LNCaP clone FGC (cell line): ENCODE measurements around a stretch of chr11.

- RRBS, 2 experiments: no CpG with 5 or more reads among the region's 9 CpGs
Measured at GRCh38 chr11:46318379-46319041, 28.8 kb upstream of the DGKZ start.

- RRBS, 2 experiments: 69 to 75% methylated on average over 3 of the region's 25 CpGs
Measured at GRCh38 chr11:46373998-46374708, 7.3 kb upstream of the MDK start.

DNA sequence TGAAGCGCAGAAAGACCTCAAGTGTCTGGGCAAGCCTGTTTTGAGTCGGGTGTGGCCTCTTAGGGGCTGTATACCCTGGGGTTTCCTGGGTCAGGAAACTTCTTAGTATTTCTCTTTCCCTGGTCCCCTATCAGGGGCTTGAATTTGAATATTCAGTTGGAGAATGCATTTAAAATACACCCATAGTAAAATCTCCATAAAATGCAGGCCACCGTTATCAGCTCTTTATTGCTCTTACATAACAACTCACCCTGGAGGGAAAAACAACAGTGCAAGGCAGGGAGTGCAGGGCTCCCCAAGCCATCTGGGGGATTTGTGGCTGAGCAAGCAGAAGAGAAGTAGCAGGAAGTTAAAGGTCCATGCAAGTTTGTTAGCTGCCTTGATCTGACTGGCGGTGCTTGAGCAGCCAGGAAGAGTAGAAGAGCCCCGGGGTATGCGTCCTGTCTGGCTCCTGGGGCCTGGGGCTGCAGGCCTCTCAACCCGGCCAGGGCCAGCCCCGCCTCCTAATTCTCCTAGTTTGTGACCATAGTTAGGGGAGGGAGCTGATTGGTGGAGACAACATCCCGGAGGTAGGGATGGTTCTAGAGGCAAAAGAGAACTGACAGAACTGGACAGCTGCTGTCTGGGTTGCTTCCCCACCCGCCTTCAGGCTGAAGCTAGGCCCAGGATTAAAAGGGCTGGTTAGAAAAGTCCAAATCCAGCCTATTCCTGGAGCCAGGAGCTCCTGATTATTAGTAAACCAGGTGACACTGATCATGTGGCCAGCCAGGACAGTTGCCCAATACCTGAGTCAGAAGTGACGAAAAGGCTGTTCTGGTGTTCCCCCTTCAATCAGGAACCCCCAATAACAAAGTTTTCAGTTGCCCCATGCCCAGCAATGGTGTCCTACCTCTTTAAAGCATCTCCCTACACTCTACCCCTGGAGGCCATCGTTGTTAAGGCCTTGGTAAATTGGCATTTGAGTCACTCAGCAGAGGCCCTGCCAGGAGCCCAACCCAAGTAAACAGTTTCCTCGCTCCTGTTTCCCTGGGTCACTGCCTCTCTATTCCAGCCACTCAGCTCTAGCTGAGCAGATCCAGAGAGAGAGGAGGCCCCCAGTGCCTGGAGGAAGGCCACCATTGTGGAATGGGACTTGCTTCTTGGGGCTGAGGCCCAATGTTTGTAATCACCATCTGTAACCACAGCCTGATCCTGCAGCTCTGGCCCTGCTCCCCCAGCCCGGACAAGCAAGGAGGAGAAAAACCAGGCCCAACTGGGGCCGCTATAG is 25.4 kb downstream of the ARHGAP1 start:
- RRBS, 2 experiments: 68 to 69% methylated on average over 5 of the region's 15 CpGs

DNA sequence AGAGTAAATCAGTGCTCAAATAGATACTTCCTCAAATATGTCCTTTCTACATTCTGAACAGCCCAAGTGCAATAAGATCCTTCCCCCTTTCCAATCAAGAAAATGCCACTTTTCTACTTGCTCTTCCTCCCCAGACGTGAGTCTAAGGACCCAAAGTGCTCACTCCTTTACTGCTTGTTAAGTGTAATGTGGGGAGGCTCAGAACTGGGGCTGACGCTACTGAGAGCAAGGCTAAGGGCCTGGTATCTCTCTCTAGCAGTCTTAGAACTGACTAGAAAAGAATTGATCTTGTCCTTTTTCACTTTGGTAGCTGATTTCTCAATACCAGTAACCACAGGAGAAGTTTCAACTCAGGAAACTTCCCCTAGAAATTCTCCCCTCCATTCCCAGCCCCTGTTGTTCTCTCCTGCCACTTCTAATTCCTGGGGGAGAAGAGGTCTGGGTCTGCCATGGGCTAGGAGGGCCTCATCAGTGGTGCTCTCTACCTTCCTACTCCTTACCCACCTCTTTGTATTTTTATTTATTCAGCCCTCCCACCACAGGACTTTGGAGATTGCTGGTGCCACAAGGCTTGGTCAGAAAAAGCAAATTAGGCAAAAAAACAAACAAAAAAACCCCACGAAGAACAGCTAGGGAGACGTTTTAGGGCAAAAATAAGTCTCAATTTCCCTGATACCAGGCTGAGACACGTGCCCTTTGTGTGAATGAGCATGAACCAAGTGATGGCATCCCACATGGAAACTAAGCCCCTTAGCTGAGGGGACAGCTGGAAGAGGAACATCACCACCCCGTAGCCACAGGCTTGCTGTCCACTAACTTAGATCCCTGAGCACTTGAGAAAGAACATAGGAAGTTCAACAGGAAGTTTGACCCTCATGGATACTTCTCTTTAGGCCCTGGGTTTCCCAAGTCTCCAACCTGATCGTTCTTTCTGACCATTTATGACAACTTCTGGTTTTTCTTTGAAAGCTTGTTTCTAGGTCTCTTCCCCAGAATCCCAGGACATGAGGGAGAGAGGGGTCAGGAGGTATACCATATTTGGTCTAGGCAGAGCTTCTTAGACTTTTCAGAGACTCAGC is 11.3 kb upstream of the CKAP5 start:
- RRBS, 2 experiments: no CpG with 5 or more reads among the region's 7 CpGs

- RRBS, 2 experiments: under 1 to 1% methylated on average over 18 of the region's 79 CpGs
Measured at GRCh38 chr11:47185267-47186298, 651 bp downstream of the PACSIN3 start.

- RRBS, 2 experiments: no CpG with 5 or more reads among the region's 3 CpGs
Measured at GRCh38 chr11:47254306-47254776, 3.5 kb upstream of the NR1H3 start.

- RRBS, 2 experiments: no CpG with 5 or more reads among the region's 6 CpGs
Measured at GRCh38 chr11:47309048-47309644, 43.4 kb downstream of the MYBPC3 start.

GRCh38 chr11:47325633-47326229 is 26.8 kb downstream of the MYBPC3 start:
- RRBS, 2 experiments: no CpG with 5 or more reads among the region's 10 CpGs

DNA sequence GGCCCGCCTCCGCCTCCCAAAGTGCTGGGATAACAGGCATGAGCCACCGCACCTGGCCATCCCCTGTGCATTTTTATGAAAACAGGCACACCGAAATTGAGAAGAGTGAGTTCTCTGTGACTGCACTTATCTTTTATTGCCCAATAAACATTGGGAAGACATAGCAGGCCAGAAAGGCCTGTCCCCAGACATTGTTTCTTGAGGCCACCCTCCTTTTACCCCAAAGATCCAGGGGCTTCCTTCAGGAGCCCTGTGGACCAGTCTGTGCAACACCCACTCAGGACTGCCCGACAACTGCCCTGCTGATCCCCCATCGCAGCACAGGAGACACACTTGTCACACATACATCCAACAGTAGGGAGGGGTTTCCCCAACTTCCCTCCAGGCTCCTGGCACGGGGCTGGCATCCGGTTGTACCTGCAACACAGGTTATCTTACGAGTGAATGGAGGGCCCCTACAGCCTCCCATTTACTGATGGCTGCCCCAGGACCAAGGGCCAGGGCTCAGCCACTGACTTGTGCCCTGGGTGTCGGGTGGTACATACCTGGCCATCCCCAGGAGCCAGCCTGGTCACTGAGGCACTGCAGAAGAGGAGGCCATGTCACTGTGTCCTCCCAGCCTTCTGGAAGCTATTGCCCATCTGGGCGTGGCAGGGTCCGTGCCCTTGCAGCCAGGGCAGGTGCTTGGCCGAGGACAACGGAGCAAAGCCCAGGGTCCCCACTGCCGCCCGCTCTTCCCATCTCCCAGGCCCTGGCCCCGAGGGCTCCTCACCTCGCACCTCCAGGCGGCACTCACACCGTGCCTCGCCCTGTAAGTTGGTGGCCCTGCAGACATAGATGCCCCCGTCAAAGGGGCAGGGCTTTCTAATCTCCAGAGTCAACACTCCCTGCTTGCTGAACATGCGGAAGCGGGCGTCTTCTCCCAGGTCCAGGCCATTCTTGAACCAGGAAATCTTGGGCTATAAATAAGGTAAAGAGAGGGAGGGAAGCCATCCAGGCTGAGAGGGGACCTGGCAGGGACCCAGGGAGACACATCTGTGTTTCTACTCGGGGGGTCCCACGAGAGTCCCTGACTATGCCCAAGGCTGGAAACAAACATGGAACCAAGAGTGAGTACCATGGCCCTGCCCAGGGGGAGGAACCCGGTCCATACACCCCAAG is 20.8 kb downstream of the MYBPC3 start:
- RRBS, 2 experiments: no CpG with 5 or more reads among the region's 28 CpGs

DNA sequence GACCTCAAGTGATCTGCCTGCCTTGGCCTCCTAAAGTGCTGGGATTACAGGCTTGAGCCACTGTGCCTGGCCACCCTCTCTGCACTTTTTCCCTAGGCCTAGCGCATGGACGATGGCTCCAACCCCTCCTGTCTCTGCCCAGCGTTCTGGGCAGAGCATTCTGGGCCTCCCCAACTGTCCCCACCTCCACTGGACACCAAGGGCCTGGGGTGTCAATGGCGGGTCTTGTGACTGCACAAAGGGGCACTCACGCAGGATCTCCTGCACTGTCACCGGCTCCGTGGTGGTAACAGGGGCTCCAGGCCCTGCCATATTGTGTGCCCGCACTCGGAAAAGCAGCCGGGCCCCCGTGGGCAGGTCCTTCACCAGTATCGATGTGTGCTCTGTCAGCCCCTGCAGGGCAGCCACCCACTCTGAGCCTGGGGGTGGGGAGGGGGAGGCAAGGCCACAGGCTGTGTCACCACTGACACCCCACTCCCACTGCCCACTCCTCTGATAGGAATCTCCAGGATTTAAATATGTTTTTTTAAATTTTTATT is 17.6 kb downstream of the MYBPC3 start:
- RRBS, 2 experiments: 93 to 95% methylated on average over 5 of the region's 12 CpGs

DNA sequence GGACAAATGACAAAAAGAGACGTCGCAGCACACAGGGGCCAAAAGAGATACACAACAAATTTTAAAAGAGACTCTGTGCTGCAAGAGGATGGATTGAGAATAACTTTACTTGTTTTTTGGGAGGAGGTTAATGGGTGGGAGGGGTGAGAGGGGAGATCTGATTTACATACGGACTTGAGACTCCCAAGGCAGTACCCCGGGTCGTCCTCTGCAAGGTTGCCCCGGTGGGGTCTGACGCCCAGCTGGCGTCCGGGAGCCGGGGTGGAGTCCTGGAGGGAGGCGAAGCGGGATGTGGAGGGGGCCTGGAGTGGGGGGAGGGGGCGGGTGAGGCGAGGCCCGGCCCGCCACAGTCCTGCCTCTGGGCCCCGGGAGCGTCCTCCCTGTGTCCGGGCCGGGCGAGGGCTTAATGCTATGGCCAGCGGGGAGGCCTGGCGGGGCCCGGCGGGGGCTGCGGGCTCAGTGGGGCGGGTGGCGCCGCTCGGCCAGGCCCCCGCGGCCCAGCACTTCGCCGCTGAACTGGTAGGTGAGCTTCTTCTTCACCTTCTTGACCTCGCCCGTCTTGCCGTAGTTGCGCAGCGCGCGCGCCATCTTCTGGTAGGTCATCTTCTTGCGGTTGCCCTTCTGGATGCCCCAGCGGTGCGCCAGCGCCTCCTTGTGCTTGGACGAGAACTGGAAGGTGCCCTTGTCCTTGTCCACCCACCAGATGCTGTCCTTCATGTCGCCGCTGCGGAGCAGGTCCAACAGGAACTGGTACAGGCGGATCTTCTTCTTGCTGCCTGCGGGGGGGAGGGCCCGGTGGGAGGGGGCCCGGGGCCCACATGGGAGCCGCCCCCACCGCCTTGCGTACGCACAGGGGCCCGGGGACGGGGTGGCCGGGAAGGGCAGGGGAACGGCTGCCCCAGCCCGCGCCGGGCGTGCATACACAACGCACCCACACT is 2.5 kb upstream of the MYBPC3 start:
- RRBS, 2 experiments: 11 to 19% methylated on average over 22 of the region's 67 CpGs

DNA sequence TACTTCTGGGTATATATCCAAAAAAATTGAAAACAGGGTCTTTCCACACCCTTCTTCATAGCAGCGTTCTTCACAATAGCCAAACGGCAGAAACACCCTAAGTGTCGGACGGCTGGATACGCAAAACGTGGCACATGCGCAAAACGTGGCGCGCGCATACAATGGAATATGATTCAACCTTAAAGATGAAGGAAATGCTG is 10.0 kb downstream of the SPI1 start:
- RRBS, 2 experiments: no CpG with 5 or more reads among the region's 11 CpGs

DNA sequence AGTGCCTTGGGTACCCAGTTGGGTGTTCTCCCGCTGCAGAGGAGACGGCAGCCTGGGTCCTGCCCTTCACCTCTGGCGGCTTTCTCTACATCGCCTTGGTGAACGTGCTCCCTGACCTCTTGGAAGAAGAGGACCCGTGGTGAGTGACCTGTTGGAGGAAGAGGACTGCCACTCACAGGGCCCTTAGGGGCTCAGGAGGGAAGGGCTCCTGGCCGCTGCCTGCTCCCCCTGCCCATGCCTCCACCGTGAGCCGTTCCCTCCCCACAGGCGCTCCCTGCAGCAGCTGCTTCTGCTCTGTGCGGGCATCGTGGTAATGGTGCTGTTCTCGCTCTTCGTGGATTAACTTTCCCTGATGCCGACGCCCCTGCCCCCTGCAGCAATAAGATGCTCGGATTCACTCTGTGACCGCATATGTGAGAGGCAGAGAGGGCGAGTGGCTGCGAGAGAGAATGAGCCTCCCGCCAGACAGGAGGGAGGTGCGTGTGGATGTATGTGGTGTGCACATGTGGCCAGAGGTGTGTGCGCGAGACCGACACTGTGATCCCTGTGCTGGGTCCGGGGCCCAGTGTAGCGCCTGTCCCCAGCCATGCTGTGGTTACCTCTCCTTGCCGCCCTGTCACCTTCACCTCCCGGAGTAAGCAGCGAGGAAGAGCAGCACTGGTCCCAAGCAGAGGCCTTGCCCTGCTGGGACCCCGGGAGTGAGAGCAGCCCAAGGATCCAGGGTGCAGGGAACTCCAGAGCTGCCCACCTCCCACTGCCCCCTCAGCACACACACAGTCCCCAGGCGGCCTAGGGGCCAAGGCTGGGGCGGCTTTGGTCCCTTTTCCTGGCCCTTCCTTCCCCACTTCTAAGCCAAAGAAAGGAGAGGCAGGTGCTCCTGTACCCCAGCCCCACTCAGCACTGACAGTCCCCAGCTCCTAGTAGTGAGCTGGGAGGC is 6.9 kb downstream of the SLC39A13 start:
- RRBS, 2 experiments: no CpG with 5 or more reads among the region's 33 CpGs

GRCh38 chr11:47466496-47467556 is 17.9 kb upstream of the RAPSN start:
- RRBS, 2 experiments: no CpG with 5 or more reads among the region's 8 CpGs

DNA sequence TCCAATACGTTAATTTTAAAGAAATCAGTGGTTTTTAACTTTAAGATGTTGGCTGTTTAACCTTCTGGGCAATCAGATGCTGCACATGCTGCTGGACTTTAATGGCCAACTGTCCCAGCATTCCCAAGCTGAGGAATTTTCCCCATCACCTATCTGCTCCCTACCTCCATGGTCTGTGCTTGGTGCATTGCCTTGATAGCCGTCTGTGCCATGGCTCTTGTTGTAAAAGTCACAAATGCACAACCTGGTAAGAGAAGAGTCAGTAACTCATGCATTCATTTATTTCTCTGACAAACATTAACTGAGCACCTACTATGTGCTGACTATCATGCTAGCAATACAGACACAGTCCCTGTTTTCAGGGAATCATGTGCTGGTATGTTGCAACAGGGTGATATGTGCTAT is 34.4 kb upstream of the RAPSN start:
- RRBS, 2 experiments: no CpG with 5 or more reads among the region's 2 CpGs

- RRBS, 2 experiments: no CpG with 5 or more reads among the region's 3 CpGs
Measured at GRCh38 chr11:47494692-47495005, 45.7 kb upstream of the RAPSN start.

DNA sequence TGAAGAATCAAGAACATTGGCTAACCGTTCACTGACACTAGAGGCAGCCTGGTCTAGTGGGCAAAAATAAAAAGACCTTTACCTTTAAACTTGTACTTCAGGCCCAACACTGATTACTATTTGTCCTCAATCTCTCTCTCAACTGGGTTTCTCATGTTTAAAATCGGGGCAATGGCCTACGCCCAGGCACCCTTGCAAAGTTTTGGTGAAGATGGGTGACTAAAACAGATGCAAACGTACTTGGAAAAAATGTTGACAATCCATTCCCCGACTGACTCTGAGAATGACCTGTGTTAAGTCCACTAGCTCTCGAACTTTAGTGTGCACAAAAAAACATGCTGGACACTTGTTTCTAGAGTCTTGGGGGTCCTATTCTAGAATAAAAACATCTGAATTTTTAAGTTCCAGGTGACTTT is 48.5 kb upstream of the RAPSN start:
- RRBS, 2 experiments: no CpG with 5 or more reads among the region's 6 CpGs

- RRBS, 2 experiments: no CpG with 5 or more reads among the region's 6 CpGs
Measured at GRCh38 chr11:47518420-47519314, 34.3 kb downstream of the CELF1 start.

DNA sequence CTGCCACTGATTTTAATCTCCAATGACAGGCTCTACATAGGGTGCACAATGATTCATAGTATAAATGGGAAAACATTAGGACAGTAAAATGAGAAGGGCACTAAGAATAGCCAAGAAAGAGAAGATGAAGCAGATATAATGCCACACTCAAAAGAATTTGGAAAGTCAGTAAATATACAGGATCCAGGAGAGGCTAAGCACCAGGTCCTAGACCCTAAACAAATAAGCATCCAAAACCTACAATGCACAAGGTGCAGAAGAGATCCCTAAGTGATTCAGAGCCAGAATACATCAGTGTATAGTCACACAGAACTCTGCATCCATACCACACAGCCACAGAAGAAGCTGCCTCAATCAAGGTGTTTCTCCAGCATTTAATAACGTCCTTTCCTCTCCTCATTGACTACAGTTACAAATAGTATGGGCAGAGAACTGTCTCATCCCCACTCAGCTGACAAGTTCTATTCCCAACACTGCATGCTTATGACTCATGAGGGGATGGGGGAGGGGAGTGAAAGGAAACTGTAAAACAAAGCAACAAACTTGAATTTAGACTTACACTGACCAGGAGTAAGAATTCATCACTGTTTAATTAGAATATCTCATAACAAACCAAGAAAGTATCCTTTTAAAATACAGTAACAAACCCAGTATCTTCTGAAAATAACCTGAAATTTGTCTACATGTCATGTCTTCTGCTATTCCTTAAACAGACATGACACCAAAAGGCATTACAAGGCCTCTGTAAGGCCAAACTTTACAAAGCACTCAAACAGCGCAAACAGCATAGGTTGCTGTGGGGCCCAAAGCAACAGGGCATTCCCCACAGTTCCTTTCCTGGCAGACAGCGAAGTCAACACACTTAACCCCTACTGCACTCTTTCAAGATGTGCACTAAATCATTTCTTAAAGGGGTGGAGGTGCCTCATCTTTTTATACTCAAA is 29.4 kb downstream of the CELF1 start:
- RRBS, 2 experiments: no CpG with 5 or more reads among the region's 3 CpGs

- RRBS, 2 experiments: no CpG with 5 or more reads among the region's 5 CpGs
Measured at GRCh38 chr11:47640604-47640917, 1.8 kb downstream of the MTCH2 start.